Measurements from ENCODE around the gene ZNF485.

- PRO-cap, result unidirectional peak, plus-strand start at chr10:43452287
Measured at GRCh38 chr10:43452156-43452581, 15.3 kb downstream of the ZNF487 start.

DNA sequence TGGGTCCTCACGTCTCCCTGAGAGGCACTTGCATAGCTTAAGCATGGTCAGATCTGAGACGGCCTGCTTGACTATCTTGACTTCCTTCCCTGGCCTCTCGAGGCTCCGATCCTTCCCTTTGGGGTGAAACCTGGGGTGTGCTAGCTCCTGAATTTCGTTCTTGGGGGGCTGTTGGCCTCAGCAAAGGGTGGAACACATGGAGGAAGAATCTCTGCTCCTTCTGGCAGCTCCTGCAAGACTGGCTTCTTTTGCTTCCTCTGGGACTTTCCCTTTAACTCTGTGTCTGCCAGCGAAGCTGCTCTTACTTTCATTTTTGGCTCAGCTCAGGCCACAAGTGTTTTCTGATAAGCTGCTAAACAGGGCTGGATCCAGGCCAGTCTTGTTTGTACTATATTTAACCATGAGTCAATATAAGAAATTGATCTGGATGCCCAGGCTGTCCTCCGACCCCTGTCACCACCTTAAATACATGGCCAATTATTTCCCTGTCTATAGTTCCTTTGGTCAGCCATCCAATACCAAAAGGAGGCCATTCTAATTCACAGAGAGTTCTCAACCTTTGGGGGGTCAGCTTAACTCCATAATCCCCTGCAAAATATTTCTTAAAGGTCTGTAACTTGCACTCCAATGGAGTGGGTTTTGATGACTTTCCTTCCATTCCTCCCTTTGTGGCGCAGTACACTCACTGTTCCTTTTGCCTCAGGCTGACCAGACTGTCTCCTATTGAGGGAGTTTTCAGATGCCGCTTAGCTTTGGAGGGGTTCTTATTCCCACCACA lies 11.0 kb upstream of the ZNF485 start:
- PRO-cap, result no peak

- PRO-cap, result unidirectional peak, plus-strand start at chr10:43606438
Measured at GRCh38 chr10:43605863-43607037, at the start of gene ZNF485. Gene ZNF485 (plus strand): TSS chr10:43606438.

DNA sequence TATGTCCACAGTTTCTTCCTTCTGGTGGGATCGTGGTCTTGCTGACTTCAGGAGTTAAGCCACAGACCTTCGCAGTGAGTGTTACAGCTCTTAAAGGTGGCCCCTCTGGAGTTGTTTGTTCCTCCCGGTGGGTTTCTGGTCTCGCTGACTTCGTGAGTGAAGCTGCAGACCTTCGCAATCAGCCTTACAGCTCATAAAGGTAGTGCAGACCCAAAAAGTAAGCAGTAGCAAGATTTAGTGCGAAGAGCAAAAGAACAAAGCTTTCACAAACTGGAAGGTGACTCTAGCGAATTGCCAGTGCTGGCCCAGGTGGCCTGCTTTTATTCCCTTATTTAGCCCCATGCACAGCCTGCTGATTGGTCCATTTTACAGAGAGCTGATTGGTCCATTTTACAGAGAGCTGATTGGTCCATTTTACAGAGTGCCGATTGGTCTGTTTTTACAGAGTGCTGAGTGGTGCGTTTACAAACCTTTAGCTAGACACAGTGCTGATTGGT lies 111.0 kb upstream of the ZNF32 start:
- PRO-cap, result no peak

DNA sequence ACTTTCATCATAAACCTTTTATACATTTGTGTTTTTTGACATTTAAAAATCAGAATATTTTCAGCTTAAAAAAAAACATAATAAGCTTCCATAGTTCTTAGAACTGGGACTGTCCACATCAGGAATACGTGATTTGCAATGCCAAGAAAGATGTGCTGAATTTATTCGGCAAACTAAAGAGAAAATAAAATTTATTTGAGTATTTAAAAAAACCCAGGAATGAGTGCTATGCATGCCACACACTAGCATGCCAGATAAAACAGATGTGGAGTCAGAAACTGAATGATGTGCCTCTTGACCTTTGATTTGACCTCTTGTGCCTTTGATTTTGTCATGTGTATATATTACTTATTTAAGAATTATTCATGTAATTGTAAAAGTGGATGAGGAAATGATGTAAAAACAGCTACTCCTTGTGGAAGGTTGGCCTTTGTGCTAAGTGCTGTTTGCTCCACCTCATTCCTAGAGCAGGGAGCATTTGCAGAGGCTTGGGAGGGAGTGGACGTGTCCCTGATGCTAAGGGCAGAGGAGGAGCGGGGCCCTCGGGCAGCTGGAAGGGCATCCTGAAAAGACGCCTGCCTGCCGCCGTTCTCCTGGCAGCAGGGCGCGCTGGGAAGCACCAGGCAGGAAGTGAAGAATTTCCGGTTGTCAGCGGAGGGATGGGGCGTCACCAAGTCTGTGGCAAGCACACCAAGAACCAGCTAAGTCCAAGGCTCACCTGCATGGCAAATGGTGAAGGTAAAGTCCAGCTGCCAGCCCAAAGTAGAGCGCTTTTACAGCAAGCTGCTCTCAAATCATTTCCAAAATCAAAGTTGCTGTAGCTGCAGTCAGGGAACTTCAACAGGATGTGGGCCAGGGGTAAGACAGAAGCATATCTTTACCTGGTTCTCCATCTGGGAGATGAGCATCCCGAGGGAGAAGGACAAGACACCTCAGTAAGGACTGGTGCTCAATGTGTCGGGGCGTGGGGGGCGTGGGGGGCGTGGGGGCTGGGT lies 197.6 kb upstream of the ZNF32 start:
- PRO-cap, result bidirectional peak, plus-strand start at position 693 of the sequence, minus-strand start at position 565 of the sequence

DNA sequence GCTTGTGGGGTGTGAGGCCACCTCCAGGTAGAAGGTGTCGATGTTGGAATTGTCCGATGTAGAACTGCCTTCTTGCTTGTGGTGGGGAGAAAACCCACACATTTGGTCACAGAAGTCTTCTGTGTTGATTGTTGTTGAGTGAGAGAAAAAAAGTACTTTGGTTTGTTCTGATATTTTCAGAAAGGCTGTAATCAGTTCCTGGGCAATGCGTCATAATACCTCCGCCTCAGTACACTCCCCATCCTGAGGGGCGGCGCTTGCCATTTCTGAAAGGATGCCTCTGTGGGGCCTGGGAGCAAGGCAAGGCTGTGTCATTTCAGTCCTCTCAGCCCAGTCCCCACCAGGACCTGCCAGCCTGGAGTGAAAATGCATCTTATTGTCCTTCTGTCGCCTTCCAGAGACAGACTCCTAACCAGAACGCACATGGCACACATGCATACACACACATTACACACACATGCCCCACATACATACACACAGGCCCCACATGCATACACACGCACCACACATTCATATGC lies 90.2 kb downstream of the CXCL12 start:
- PRO-cap, result no peak

DNA sequence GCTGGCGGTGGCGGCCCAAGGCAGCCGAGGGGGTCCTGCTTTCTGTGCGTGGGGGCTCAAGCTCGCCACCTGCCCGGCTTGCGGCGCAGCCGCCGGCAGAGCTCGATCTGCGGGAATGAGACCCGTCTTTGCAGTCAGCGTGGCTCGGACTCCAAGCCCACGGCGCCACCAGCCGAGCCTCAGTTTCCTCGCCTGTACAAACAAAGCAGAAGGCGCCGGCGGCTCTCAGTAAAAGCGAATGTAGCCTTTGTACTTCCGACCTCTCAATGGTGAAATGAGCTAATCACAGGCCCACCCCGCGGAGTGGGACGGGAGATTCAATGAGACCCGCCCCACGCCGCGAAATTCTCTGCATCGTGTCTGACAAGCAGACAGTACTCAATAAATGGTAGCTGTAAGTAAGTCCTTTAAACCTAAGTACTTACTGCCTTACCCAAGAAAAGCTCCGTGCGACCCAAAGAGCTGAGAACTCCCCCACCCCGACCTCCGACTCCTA lies 694 bp upstream of the CXCL12 start:
- PRO-cap, result unidirectional peak, minus-strand start at position 240 of the sequence; unidirectional peak, minus-strand start at position 268 of the sequence

GRCh38 chr10:44386344-44386969 lies 1.6 kb upstream of the CXCL12 start:
- PRO-cap, result no peak

DNA sequence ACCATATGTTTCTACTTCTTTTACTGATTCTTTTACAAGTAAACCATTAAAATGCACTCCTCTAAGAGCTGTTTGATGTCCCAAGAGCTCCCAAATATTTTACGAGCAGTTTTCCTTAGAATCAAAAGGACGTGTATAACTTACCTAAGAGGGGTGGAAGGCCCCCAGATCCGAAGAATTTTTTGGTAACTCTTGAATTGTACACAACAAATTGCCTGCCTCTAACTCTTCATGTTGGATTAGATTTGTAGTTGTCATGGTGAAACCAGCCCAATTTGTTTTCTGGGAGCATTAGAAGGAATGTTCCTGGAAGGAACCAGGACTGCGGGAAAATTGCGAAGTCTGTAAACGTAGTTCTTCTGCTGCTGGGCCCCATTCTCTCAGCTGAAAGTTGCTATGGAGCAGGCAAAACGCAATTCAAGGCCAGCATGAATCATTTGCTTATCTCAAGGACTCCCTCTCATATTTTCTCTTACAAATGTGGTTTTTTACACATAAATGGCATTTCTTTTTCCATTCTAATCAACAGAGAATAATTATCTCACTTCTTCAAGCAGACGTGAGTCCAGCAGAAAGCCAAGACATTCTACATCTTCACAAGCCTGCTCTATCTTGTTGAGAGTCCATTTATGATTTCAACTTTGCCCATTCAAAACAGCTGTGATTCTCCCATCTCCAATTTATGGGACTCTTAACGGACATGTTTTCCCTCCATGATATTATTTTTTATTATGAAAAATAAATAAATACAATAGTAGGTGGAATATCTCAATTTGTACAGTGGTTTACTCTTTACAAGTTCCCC lies 124.6 kb upstream of the TMEM72 start:
- PRO-cap, result no peak

DNA sequence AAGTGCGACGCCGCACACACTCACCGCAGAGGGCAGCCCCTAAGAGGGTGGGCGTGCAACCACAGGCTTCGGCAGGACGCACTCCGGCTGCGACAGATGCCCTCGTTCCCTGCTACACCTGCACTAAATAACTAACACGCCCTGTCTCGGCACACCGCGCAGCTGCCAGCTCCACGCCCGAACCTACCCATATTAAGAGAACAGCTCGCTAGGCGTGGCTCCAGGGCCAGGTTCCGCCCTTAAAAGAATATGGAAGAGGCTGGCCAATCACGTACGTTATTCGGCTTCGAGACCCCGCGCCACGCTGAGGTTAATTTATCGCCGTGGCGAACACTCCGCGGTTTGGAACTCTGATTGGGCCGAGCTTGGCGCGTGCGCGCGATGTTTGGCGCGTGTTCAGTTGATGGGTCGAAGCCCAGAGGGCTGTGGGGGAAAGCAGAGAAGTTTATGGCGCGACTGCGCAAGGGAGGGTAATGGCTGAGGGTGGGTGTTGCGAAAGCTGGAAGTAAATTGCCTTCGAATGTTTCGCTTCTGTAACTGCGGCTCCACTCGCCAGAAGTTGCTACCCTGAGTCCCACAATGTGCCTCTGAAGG lies 91.0 kb downstream of the OR13A1 start:
- PRO-cap, result no peak

DNA sequence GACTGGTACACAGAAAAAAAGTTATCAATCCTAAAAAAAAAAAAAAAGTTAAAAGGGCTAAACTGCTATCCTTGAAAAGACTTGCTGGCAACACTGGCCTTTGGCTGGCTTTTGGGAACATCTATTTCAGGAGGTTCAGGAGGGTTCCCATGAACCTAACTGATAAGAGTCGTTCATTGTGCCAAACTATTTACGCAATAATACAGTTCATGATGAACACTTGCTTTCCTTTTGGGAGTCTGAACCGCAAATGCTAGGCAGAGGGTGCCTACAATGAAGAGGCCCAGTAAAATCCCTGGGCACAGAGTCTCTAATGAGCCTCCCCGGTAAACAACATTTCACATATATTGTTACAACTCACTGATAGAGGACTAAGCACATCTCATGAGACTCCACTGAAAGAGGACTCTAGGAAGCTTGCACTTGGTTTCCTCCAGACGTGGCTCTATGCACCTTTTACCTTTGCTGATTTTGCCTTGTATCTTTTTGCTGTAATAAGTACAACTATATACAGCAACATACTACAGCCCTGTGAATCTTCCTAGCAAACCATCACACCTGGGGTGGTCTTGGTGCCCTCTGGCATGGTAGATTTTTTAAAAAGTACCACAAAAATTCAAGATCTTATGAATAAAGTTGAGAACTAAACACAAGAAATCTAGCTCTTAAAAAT lies 45.0 kb downstream of the ZFAND4 start:
- PRO-cap, result no peak

GRCh38 chr10:45964232-45965070 lies 7.8 kb upstream of the TIMM23 start:
- PRO-cap, result no peak

DNA sequence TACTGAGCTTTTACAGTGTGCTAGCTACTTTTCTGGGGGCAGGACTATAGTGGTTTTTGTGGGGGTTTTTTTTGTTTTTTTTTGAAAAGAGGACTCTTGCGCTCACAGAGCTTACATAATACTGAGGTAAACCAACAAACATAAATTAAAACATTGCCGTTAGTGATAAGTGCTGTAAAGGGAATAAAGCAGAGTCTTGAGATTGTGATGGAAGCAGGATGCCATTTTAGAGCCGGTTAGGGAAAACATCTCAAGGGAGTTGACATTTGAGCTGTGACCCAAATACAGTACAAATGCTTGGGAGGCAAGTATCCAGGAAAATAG lies 1.8 kb downstream of the TIMM23 start:
- PRO-cap, result no peak

DNA sequence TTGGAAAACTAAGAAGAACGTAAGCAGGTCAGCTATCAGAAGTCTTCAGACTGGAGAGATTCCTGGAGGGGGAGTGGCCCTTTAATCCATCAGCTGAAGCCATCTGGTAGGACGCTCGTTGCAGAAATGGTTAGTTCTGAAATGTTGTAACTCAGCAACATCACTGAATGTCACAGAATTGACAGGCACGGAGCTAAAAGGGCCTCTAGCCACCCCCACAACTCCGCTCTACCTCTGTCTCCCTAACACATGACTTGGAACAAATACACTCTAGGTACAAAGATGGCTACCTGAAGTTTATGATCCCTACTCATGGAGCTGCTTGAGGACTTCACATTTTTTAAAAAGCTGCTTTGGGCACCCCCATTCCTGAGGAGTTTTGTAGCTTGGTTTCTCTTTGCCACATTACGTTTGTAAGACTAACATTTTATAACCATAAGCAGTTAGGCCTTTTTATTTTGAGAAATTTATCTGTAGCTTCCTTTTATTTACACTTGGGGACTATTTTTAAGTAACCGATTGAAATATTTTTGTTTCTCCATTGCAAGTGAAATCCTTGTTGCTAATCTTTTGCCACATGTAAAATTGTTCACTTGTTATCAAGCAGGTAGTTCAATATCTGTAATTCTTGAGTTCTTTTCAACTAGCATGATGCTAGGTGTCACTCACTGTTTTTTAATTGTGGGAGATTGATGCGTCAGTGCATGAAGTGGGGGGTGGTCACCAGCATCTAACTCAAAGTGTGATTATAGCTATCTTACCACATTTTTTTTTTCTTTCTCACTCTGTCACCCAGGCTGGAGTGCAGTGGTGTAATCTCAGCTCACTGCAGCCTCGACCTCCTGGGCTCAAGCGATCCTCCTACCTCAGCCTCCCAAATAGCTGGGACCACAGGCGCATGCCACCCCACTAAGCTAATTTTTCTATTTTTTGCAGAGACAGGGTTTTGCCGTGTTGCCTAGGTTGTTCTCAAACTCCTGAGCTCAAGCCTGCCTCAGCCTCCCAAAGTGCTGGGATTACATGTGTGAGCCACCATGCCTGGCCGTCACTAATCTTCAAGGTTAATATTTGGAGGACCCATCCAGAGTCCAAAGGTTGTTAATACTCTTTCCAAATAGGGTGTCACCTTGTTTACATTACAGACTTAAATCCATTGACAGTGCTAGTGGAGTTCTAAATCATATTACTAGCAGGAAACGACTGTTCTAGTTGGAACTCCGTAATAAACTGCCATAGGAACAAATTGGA lies 28.6 kb downstream of the NCOA4 start:
- PRO-cap, result no peak

DNA sequence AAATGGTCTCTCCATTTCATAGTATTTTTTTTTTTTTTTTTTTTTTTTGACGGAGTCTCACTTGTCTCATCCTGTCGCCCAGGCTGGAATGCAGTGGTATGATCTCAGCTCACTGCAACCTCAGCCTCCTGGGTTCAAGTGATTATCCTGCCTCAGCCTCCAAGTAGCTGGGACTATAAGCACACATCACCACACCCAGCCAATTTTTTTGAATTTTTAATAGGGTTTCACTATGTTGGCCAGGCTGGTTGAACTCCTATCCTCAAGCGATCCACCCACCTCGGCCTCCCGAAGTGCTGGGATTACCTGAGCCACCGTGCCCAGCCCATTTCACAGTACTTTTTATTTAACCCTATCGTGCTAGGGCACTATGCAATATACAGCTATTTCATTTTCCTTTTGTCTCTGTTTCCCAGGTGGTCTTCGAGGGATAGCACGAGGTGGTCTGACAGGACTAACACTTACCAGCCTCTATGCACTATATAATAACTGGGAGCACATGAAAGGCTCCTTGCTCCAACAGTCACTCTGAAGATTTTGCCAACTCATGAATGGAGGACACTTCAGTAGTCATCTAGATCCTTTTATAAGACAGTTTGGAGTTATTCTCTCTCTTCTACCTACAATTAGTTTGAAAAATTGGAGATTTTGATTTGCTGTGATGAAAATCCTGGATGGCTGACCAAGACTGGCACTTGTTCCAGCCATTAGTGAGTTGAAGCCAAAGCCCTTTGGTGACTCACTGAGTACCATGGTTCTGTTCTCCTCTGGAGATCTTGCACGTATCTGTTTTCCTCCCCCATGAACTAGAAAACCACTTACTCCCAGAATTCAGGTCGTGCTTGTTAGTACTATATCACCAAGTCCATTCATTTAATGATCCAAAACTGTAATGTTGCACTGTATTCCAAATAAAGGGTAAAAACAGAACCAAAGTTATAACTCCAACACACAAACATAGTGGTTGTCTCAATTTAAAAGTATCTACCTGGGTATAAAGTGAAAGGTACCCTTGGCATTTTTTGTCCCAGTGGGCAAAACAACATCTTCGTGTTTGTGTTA lies 27.3 kb downstream of the NCOA4 start:
- PRO-cap, result no peak

DNA sequence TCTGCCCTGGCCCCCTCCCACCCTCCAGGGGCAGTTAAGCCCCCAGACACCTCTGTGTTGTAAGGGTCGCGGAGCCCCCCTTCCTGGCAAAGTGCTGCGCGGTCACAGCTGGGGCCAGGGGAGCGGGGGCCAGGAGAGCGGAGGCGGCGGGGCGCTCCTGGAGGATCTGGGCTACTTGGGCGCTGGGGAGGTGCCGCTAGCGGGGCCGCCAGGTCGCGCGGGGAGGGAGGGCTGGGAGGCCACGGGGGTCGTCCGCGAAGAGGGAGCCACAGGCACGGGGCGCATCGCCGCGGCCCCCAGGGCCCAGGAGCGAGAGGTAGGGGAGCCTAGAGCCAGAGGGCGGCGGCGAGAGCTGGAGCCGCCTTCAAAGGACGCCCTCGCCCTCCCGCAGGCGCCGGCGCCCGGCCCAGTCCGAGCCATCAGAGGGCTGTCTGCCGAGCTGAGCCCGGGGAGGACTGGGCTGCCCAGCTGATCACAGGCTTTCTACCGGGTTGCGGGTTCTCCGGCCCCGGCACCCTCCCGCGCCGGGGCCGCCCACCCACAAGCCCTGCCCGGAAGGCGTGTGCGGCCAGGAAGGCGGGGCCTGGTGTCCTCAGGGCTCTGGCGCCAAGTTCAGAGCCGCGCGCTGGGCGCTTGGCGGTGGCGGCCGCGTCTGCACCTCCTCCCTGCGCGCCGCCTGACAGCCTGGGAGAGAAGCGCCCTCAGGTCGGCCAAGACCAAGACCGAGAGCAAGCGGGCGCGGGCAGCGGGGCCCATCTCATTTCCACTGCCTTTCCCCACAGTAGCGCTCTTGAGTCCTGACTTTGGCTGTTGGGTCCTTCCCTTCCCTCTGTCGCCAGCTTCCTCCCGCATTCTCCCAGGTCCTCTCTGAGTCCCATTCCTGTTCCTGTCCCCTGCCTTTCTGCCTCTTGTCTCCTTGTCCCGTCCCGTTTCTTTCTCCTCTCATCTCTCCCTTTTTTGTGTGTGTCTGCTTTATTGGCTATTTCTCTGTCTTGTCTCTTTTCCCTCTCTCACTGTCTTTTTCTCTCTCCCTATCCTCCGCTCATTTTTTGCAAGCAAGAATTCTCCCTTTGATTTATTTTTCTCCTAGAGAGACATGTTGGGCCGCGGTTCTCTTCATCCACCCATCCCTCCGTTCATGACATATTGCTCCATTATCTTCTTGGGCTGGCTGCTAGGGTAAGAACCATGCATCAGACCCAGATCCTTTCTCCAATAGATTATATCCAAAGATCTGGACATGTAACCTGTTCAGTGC lies 60.5 kb upstream of the MSMB start:
- PRO-cap, result unidirectional peak, plus-strand start at position 177 of the sequence; unidirectional peak, minus-strand start at position 485 of the sequence

- PRO-cap, result bidirectional peak, plus-strand start at chr10:46268696, minus-strand start at chr10:46268614
Measured at GRCh38 chr10:46268496-46268908, 18.3 kb upstream of the ANTXRL start.

GRCh38 chr10:46269256-46270248 lies 17.2 kb upstream of the ANTXRL start:
- PRO-cap, result unidirectional peak, minus-strand start at chr10:46269624

DNA sequence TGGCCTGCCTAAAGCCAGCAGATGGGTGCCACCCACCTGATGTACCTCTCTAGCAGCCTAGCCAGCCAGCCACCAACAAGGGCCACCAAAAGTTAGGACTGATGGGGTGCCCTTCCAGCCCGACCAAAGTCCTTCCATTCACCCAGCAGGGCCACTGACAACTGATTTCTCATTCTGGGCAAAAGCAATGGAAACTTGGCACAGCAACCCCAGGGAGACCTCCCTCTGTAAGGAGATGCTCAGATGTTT lies 13.7 kb downstream of the GPRIN2 start:
- PRO-cap, result no peak

DNA sequence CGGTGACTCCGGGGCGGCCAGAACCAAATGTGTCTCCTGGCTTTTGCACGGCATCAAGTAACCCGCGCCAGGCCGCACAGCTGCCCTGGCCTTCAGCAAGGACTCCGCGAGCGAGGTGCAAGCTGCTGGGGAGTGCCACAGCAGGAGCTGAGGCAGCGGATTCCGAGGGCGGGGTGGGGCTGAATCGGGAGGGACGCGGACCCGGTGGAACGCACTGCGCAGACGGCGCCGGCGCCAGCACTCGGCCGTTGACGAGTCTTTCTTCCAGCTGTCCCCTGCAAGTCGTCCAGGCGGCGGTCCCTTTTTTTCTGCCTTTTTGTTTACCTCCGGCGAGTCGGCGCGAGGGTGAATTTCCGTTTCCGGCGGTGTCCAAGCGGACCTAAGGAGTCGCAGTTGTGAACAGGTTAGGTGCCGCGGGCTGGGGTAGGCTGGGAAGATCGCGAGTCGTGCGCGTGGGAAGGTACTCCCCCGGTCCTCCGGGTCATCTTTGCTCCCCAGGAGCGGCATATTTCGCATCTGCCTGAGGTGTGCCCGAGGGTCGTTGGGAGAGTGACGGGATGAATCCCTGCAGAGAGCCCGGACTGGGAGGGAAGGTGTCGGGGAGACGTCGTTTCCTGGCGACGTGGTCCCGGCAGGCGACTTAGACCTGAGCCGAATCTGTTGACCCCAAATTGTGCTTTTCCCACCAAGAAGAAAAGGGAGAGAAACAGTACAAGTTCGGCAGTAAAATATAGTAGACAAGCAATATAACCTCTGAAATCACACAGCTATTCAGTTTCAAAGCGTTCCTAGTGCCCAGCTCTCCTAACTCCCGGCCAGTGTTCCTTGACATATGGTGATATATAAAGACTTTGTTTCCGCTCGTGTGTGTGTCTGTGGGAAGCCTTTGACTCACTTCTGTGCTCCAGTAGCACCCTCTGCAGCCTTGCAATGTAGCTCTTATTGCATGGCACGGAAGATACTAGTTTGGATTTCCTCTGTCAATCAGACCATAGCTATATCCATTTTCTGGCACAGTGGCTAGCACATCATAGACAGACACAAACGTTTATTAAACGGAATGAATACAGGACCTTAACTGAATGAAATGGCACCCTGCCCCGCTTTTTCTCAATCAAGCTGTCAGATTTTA lies 124.4 kb upstream of the PTPN20 start:
- PRO-cap, result bidirectional peak, plus-strand start at position 407 of the sequence, minus-strand start at position 288 of the sequence